ENCODE measurements around the genes OR4D10, STX3, MRPL16, MS4A3, MS4A6E, MS4A12 and ZP1.

- PRO-cap, result no peak
- RRBS, 2 experiments, result no CpG with 5 or more reads among the region's 4 CpGs
These were observed 59.2 kb upstream of the MPEG1 start for GRCh38 chr11:59271814-59272458.

DNA sequence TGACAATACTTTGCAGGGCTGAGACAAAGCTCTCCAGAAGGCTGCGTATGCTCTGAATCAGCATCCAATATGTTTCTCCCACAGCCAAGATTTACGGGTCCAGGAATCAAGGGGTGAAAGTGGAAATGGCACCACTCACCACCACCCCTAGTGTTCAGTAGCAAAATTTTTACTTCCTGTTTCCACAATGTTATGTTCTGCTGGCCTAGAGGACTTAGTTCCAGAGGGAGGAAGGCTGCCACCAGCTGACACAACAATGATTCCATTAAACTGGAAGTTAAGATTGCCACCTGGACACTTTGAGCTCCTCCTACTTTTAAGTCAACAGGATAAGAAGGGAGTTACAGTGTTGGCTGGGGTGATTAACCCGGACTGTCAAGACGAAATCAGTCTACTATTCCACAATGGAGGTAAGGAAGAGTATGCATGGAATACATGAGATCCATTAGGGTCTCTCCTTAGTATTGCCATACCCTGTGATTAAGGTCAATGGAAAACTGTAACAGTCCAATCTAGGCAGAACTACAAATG, 68.6 kb upstream of the MPEG1 start:
- PRO-cap, result no peak
- RRBS, 2 experiments, result no CpG with 5 or more reads among the region's 4 CpGs

- PRO-cap, result no peak
These were observed 67.2 kb upstream of the OR5AN1 start for GRCh38 chr11:59291540-59291836.

- PRO-cap, result no peak
These were observed at the start of gene OR4D10 for GRCh38 chr11:59473098-59473511. TSS of gene OR4D10 (plus strand) at chr11:59473315.

DNA sequence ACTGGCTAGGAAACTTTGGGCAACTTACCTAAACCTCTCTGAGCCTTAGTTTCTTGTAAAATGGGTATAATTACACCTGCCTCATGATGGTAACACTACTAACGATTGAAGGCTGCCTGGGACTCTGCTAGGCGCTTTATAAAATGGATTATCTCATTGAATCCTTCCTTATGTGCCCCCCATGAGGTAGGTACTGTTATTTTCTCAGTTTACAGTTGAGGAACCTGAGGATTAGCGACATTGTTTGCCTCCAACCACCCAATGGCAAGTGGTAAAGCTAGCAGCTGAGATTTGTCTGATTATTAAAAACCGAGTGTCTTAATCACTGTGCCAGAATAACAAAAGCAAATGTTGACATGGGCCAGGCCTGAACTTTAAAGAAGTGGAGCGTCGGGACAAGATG, 1.3 kb upstream of the PATL1 start:
- PRO-cap, result no peak
- RRBS, 2 experiments, result no CpG with 5 or more reads among the region's 6 CpGs

DNA sequence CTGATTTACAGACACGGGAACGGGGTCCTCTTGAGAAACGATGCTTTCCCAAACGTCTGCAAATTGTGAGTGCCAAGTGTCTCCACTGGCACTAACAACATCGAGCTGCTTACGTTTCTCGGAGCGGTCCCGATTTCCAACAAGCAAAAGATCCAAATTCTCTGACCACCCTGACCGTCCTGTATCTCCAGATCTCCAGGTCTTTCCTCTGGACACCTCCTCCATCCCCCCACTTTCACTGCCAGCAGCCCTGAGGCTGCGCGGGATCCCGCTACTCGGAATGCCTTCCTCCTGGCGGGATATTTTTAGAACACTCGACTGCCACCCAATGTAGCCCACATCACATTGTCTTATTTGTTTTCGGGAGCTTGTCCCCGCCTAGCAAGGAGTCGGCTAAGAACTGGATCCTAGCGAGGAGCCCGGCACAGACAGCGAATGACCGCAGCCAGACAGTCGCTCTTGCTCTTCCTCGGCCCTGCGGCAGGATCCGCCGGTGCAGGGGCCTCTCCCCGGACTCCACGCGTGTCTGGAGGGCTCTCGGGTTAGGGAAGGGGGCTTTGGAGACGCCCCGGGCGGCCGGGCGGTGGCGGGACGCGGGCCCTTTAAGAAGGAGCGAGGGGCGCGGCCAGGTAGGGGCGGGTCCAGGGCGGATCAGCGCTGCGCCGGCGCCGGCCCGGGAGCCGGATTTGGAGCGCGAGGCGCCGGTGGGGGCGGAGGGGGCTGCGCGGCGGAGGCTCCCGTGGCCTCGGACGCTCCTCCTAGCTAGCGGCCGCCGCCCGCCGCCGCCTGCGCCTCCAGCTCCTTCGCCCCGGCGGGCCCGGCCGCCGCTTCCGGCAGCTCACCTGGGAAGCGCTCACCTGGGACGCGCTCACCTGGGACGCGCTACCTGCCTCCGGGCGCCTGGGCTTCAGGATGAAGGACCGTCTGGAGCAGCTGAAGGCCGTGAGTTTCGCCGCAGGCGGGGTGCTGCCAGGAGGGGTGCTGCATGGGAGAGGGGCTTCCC, at the start of gene STX3:
STX3 (plus strand) TSS at position 683 of the 1,003 bp plus-strand sequence.
- PRO-cap, result bidirectional peak, plus-strand start at position 425 of the sequence, minus-strand start at position 323 of the sequence
- RRBS, 2 experiments, result 3% methylated on average over 31 to 42 of the region's 89 CpGs

- PRO-cap, result no peak
- RRBS, 2 experiments, result no CpG with 5 or more reads among the region's 10 CpGs
These were observed 17.4 kb downstream of the MRPL16 start for GRCh38 chr11:59793105-59793693.

DNA sequence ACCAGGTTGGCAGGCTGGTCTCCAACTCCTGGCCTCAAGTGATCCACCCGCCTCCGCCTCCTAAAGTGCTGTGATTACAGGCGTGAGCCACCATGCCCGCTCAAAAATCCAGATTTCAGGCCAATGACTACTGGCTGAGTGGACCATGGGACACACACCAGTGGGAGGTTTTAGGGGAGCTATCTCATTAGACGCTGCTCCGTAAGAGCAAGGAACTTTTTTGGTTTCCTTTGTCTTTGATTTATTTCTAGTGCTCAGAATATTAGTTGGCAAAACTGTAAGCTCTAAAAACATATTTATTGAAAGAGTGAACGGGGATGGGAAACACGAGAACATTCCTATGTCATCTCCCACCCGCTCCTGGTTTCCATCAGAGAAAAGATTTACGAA, 1.1 kb downstream of the MRPL16 start:
- PRO-cap, result no peak
- RRBS, 2 experiments, result no CpG with 5 or more reads among the region's 10 CpGs

GRCh38 chr11:59810031-59811083, at the start of gene MRPL16:
TSS of gene MRPL16 (minus strand) at chr11:59810778.
- PRO-cap, result no peak
- RRBS, 2 experiments, result 2 to 3% methylated on average over 17 of the region's 69 CpGs

- PRO-cap, result no peak
- RRBS, 2 experiments, result no CpG with 5 or more reads among the region's 7 CpGs
These were observed at the start of gene MS4A3 for GRCh38 chr11:60056547-60056975. TSS of gene MS4A3 (plus strand) at chr11:60056665.

DNA sequence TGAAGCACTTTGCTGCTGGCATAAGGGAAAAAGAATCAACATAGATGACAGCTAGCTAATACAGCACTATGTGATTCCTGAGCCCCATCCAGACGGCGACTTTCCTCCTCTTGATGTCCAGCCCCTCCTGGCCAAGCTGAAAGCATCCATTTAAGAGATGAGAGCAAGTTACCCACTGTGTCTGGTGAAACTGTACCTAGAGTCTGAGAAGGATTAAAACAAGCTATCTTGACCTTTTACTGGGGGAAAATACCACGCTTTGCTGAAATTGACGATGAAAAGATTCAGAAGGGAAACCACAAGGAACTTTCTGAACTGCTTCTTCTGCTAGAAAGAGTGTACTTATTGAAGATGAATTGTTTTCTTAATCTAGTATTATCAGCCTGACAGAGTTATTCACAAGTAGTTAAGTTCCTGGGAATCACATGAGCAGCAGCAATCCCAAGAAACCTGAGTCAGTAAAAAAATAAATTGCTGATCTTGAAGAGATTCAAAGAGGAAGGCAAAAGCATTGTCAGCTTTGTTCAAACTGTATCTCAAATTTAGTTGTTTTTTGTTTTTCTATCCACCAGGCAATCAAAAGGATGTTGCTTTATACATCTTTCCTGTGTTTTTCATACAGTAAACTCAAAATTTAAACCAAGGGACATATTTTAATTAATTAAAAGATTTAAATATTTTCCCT, 13.1 kb upstream of the MS4A6A start:
- PRO-cap, result no peak
- RRBS, 2 experiments, result no CpG with 5 or more reads among the region's 4 CpGs

DNA sequence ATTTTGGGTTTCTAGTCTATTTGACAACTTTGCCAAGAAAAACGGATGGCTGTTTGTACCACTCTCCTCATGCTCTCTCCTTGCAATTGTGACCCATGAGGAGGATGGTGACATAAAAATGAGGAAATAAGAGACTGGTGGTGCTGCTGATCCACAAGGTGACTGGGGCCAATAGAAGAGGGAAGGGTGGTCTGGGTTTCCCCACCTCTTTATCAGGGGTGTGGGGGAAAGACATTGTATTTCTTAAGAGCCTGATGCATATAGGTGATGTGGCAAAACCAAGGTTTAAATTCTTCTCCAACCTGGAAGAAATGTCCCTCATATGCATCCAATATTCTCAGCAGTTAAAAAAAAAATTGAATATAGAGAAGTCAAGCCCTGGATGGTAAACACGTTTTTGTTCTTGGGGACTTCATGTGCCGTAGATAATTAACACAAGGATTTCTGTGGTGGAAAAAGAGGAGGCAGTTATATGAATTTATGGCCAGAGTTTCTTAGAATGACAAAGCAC, 1.2 kb downstream of the MS4A4A start:
- PRO-cap, result no peak
- RRBS, 2 experiments, result no CpG with 5 or more reads among the region's 3 CpGs

GRCh38 chr11:60282125-60282895, 1.8 kb downstream of the MS4A4A start:
- PRO-cap, result no peak
- RRBS, 2 experiments, result no CpG with 5 or more reads among the region's 6 CpGs

GRCh38 chr11:60327060-60327383, at the start of gene MS4A6E:
TSS of gene MS4A6E (plus strand) at chr11:60327255.
- PRO-cap, result no peak
- RRBS, 2 experiments, result no CpG with 5 or more reads among the region's 1 CpG

GRCh38 chr11:60377448-60378192, 712 bp upstream of the MS4A7 start:
- PRO-cap, result no peak
- RRBS, 2 experiments, result no CpG with 5 or more reads among the region's 2 CpGs

DNA sequence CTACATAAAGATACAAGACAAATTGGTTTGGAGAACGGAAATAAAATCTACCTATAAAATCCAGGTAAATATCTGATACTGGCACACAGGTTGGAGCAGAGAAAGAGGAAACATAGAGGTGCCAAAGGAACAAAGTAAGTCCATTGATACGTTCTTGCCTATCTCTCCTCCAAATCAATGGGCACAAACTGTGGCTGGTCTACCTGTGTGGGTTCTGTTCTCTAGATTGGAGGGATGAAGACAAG, at the start of gene MS4A12:
MS4A12 (plus strand) TSS at position 84 of the 245 bp plus-strand sequence.
- PRO-cap, result no peak
- RRBS, 2 experiments, result no CpG with 5 or more reads among the region's 2 CpGs

DNA sequence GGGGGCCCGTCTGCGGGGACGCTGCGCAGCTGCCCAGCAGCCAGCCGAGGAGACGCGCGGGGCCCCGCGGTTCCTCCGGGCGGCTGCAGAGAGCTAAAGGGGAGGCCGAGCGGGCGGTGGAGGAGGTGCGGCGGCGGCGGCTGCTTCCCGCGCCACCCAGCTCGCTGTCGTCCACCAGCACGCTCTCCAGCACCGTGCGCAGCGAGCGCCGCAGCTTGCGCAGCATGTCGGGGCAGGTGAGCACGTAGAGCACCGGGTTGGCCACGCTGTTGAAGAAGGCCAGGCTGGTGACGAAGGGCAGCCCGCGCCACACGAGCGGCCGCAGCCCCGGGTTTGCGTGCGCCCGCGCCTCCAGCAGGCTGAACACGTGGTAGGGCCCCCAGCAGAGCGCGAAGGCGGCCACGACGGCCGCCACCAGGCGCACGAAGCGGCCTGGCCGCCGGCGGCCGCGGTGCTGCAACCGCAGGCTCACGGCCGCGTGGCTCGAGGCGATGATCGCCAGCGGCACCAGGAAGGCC, 3.1 kb downstream of the PTGDR2 start:
- PRO-cap, result no peak
- RRBS, 2 experiments, result 11 to 28% methylated on average over 19 to 29 of the region's 68 CpGs

DNA sequence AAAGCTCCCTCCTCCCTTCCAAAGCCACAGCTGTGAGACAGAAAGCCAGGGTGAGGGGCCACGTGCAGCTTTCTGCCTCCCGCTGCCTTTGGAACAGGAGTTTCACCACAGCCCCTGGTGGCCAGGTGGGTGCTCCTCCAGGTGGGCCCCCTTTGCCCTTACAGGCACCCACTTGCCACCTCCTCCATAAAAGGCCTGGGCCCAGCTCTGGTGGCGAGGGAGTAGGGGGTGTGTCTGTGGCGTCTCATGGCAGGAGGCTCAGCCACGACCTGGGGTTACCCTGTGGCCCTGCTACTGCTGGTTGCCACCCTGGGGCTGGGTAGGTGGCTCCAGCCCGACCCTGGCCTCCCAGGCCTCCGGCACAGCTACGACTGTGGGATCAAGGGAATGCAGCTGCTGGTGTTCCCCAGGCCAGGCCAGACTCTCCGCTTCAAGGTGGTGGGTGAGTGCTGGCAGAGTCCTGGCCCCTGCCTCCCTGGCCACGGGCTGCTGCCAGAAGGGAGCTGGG, at the start of gene ZP1:
ZP1 (plus strand) TSS at position 227 of the 508 bp plus-strand sequence.
- PRO-cap, result no peak
- RRBS, 2 experiments, result no CpG with 5 or more reads among the region's 10 CpGs

DNA sequence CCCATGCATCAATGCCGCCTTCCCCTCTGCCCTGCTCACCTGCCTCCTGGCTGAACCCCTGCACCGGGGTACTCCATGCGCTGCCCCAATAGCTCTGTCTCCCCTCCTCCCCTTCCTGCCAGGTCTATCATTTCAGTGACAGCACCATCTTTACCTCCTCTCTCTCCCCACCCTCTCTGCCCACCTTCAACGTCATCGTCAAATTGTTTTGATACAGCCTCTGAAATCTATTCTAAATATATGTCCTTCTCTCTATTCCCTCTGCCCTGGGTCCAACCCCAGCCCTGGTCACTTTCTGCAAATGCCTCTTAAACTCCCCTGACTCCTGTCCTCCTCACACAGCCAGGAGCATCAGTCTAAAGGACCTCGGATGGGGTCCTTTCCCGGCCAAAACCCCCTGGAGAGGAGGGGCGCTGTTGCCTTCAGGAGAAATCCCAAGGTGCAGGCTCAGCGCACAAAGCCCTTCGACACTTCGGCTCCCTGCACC, 13.8 kb downstream of the SLC15A3 start:
- PRO-cap, result no peak
- RRBS, 2 experiments, result no CpG with 5 or more reads among the region's 11 CpGs

DNA sequence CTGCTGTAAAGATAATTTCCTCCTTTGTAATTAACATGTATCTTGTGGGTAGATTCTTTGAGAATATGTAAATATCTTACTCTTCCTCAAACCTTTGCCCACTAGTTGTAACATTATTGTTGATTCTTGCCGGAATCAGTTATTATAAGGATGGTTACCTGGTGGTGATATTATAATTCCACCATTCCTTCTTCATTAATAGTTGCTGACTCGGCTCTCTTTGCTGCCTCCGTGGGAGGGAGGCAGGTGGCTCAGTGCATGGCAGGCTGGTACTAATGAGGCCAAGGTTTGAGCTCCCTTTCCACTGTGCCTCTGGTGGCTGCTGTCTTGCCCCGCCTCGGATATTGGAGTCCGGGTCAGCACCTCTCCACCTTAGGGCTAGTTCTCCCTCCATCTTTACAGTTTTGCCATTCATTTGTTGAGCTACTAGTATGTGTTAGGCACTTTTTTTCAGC, 12.6 kb downstream of the CD6 start:
- PRO-cap, result no peak
- RRBS, 2 experiments, result no CpG with 5 or more reads among the region's 6 CpGs